Measurements from ENCODE around the gene HYAL1.

GRCh38 chr3:49722365-49723188, 1.2 kb downstream of the GMPPB start:
- PRO-cap: no peak
- RAMPAGE, long total RNA, 4 experiments: no peak in any of the 4 experiments

DNA sequence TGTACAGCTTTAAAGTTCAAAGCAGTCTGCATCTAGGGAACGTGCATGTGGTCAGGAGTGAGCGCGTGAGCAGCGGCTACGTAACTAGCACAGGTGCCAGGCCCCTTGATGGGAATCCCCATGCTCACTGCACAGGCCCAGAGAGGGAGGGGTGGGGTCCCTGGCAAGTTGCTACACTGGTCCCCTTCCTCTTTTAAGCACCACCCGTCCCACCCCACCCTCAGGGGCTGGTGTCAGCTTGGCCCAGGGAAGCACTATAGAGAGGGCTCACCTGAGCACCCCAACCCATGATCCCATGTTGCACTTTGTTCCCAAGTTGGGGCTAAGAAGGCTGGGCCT, 844 bp upstream of the GMPPB start:
- PRO-cap: no peak
- RAMPAGE, long total RNA, 4 experiments: no peak in any of the 4 experiments

GRCh38 chr3:49802623-49802777, 561 bp upstream of the INKA1 start:
- PRO-cap: no peak
- RAMPAGE, long total RNA, 4 experiments: no peak in any of the 4 experiments

DNA sequence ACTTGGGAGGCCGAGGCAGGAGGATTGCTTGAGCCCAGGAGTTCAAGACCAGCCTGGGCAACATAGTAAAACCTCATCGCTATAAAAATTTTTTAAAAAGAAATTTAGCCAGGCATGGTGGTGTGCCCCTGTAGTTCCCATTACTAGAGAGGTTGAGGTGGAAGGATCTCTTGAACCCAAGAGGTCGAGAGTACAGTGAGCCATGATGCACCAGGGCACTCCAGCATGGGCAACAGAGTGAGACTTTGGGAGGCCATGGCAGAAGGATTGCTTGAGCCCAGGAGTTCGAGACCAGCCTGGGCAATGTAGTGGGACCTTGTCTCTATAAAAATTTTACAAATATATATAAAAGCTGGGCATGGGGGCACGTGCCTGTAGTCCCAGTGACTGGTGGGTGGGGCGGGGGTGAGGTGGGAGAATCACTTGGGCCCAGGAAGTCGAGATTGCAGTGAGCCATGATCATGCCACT, 58.9 kb upstream of the RBM5 start:
- PRO-cap: no peak
- RAMPAGE, long total RNA, 4 experiments: no peak in any of the 4 experiments

GRCh38 chr3:50153890-50154243, 1.3 kb upstream of the SEMA3F start:
- PRO-cap: no peak
- RAMPAGE, long total RNA, 4 experiments: no peak in any of the 4 experiments

GRCh38 chr3:50154449-50155163, 518 bp upstream of the SEMA3F start:
- PRO-cap: bidirectional peak, plus-strand start at chr3:50155084, minus-strand start at chr3:50154915
- RAMPAGE, long total RNA, 4 experiments: no peak in any of the 4 experiments

- PRO-cap: no peak
- RAMPAGE, long total RNA, 4 experiments: no peak in any of the 4 experiments
Observed at GRCh38 chr3:50157743-50158572, 2.8 kb downstream of the SEMA3F start.

- PRO-cap: no peak
- RAMPAGE, long total RNA, 4 experiments: no peak in any of the 4 experiments
Observed at GRCh38 chr3:50173624-50174229, 17.7 kb upstream of the GNAT1 start.

- PRO-cap: no peak
- RAMPAGE, long total RNA, 4 experiments: no peak in any of the 4 experiments
Observed at GRCh38 chr3:50196258-50196599, 4.8 kb downstream of the GNAT1 start.

GRCh38 chr3:50238614-50239121, 2.7 kb downstream of the GNAI2 start:
- PRO-cap: bidirectional peak, plus-strand start at chr3:50238975, minus-strand start at chr3:50238823
- RAMPAGE, long total RNA, 4 experiments: no peak in any of the 4 experiments

GRCh38 chr3:50258049-50258691, 10.8 kb upstream of the SEMA3B start:
- PRO-cap: bidirectional peak, plus-strand start at chr3:50258294, minus-strand start at chr3:50258120
- RAMPAGE, long total RNA, 4 experiments: start-site peak on the plus strand in 1 of 4 experiments, at chr3:50258506-50258634 at its widest, 21 to 36 reads per replicate

DNA sequence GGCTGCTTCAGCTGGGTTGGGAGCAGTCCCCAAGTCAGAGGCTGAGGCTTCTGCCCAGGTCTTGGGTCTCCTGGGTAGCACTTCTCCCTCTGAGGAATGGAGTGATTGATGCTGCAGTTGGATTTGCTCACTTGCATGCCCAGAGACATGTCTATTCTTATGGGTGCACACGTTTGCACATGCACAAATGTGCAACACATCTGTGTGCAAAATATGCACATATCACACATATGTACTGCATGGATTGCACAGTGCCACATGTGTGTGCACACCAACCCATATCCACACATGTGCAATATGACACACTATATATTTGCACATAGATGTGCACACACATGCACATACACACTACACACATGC, 738 bp upstream of the SEMA3B start:
- PRO-cap: no peak
- RAMPAGE, long total RNA, 4 experiments: no peak in any of the 4 experiments

DNA sequence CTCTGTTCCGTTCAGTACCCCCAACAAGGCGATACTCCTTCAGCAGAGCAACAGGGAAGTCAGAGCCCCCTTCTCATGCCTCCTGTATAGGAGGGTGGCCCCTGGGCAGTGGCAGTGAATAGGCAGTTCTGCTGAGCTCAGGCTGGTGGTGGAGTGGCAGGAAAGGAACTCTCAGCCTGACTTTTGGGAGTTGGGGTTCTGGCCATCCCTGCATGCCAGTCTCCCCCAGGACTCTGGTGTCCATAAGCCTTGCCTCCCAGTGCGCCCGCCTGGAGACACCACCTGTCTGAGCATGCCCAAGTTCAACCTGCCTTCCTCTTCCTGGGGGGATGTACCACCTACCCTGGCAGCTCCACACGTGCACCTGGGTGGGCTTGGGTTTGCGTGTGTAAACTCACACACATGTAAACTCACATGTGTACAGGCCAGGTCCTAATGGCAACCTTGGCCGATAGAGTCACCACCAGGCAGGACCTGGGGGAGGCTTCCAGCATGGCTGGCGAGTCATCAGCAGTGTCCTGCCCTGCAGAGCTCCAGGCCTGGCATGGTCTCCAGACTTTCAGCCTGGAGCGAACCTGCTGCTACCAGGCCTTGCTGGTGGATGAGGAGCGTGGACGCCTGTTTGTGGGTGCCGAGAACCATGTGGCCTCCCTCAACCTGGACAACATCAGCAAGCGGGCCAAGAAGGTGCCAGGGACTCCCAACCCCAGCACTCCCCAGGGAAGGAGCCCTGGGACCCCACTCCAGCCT, 826 bp downstream of the SEMA3B start:
- PRO-cap: no peak
- RAMPAGE, long total RNA, 4 experiments: no peak in any of the 4 experiments

- PRO-cap: unidirectional peak, minus-strand start at chr3:50303564
- RAMPAGE, long total RNA, 4 experiments: start-site peak on the minus strand in 3 of 4 experiments, at chr3:50303534-50303593 at its widest, 22 to 84 reads per replicate
Observed at GRCh38 chr3:50302832-50304005, at the start of gene HYAL1. Gene HYAL1 (minus strand): TSS chr3:50303574.

- PRO-cap: bidirectional peak, plus-strand start at chr3:50322109, minus-strand start at chr3:50321777
- RAMPAGE, long total RNA, 4 experiments: no peak in any of the 4 experiments
Observed at GRCh38 chr3:50321619-50322316, 777 bp downstream of the HYAL2 start.

- PRO-cap: no peak
- RAMPAGE, long total RNA, 4 experiments: no peak in any of the 4 experiments
Observed at GRCh38 chr3:50331516-50331845, 3.5 kb upstream of the TUSC2 start.

DNA sequence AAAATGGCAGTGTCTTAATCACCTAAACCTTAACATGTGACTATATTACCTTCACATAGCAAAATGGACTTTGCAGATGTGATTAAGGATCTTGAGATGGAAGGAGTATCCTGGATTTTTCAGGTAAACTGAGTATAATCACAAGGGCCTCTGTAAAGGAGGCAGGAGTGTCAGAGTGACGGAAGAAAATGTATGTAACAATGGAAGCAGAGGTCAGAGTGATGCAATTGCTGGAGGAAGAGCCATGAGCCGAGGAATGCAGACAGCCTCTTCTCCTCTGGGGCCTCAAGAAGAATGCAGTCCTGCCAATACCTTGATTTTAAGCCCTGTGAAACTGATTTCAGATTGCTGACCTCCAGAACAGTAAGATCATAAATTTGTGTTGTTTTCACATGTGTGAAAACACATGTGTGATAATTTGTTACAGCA, 15.1 kb downstream of the HEMK1 start:
- PRO-cap: no peak
- RAMPAGE, long total RNA, 4 experiments: no peak in any of the 4 experiments

GRCh38 chr3:50616016-50616355, 965 bp upstream of the MAPKAPK3 start:
- PRO-cap: unidirectional peak, plus-strand start at chr3:50616192
- RAMPAGE, long total RNA, 4 experiments: no peak in any of the 4 experiments

GRCh38 chr3:50649231-50649952, 25.3 kb upstream of the DOCK3 start:
- PRO-cap: no peak
- RAMPAGE, long total RNA, 4 experiments: no peak in any of the 4 experiments

GRCh38 chr3:51395401-51396571, 4.7 kb downstream of the RBM15B start:
- PRO-cap: no peak
- RAMPAGE, long total RNA, 4 experiments: no peak in any of the 4 experiments